ENCODE results near the gene G3BP2.

GRCh38 chr4:75327557-75327983 lies 186.6 kb downstream of the RCHY1 start:
- CAGE, long polyA plus RNA, result no peak
- RRBS, result no CpG with 5 or more reads among the region's 1 CpG

DNA sequence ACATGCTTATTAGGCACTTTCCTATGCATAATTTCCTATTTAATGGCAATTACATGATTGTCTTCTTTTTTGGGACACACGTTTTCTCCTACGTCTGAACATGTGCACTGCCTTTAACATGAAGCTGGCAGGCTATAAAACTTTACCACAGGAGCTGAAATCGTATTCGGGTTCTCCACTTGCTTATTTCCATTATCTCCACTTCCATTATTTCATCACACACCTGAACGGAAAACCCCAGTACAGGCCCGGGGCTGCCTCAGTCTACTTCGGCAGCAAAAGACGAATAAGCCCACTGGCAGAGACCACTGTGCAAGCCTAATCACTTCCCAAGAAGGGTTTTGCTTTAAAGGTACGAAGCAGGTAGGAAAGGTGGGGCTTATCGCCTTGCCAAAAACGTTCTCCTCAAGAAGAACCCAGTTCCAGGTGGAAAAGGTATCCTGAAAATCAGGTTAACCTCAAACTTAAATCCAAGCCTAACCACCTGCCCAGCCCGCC lies 507 bp downstream of the RCHY1 start:
- CAGE, long polyA plus RNA, result no peak
- RRBS, result no CpG with 5 or more reads among the region's 12 CpGs

- CAGE, long polyA plus RNA, result no peak
- RRBS, result no CpG with 5 or more reads among the region's 7 CpGs
Measured at GRCh38 chr4:75639022-75639661, 8.8 kb upstream of the CDKL2 start.

DNA sequence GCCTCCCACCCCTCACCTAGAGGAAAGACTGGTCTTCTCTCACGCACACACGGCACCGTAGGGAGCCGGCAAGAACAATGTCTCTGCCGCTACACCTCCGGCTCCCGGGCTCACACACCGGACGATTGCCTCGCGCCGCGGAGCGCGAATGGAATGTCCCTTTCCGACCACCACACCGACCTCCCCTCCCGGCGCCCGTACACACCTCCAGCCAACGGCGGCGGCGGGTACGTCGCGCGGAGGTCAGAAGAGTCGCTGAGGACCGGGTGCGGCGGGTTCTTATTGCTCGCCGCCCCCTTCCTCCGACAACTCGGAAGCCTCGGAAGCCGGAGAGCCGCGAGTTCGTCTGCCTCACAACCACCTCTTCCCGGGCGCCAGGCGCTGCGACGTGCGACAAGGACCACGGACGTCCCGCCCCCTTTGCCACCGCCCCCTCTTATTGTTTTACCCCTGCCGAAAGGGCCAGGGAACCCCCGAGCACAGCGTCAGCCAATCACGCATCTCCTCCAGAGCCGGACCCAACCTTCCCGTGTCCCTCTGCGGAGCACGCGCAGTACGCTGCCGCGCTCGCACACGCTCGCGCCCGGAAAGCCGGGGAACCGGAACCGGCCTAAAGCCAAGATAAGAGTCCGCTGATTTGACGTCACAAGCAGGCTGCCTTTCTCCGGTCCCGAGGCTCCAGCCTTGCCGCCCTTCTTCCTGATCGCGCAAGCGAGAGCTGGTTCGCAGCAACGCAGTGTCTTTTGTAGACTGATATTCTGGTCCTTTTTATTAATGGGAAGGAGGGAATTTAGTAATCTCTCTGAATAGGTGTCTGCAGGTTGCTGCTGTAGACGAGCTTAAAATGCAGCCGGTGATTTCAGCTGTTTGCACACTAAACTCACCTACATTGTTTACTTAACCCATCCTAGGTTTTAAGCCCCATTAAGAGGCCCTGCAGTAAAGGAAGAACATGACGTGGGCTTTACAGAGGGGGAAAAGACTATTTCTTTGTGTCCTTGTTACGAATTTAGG lies at the start of gene G3BP2:
Gene G3BP2, minus strand, starts transcription at position 409 of the 1,014 bp plus-strand sequence.
- CAGE, long polyA plus RNA, result no peak
- RRBS, result under 1% methylated on average over 42 of the region's 85 CpGs

GRCh38 chr4:75686255-75686690 lies 13.1 kb upstream of the G3BP2 start:
- CAGE, long polyA plus RNA, result no peak
- RRBS, result no CpG with 5 or more reads among the region's 3 CpGs

DNA sequence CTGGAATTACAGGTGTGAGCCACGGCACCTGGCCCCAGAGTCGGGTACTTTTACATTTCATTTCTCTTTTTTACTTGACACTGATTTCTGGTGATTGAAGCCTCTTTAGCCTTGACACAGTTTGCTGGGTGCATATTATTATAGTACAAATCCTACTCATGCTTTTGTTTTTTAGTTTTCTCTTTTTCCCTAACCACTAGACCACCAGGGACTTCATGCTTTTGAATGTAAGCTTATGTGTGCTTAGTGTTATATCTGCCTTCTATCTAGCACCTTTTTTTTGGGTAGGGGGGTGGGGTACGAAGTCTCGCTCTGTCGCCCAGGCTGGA lies 4.6 kb downstream of the USO1 start:
- CAGE, long polyA plus RNA, result no peak
- RRBS, result no CpG with 5 or more reads among the region's 5 CpGs

- CAGE, long polyA plus RNA, result no peak
- RRBS, result 75% methylated on average over 7 of the region's 24 CpGs
Measured at GRCh38 chr4:75886256-75886763, 15.9 kb downstream of the PPEF2 start.

DNA sequence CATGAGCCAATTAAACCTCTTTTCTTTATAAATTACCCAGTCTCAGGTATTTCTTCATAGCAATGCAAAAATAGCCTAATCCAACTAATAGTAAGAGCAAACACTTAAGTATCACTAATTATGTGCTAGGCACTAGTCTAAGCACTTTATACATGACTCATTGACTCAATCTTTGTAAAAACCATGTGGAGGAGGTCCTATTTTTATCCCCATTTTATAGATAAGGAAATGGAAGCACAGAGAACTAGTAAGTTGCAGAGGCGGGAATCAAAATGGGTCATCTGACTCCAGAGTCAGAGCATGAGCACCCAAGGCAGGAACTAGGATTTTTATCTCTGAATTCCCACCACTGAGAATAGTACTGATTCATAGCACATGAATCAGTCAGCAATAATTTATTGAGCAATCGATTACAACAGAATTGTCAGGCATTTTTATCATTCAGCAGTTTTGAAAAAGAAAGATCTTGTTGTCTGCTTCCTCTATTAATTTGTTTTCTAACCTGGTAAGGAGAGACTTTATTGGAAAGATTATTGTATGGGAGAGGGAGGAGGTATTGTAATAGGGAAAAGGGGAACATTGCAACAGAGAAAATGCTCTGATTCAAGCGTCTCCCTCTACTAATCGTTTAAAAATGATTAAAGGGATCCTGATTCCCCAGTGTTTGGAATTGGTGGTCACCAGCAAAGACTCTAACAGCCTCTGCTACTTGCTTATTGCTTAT lies 19.2 kb downstream of the SCARB2 start:
- CAGE, long polyA plus RNA, result no peak
- RRBS, result no CpG with 5 or more reads among the region's 4 CpGs

- CAGE, long polyA plus RNA, result no peak
- RRBS, result no CpG with 5 or more reads among the region's 4 CpGs
Measured at GRCh38 chr4:76203439-76204141, 10.0 kb downstream of the SCARB2 start.

GRCh38 chr4:76238185-76238564 lies 13.3 kb upstream of the FAM47E start:
- CAGE, long polyA plus RNA, result no peak
- RRBS, result no CpG with 5 or more reads among the region's 4 CpGs

GRCh38 chr4:76536062-76536609 lies 101.1 kb downstream of the SHROOM3 start:
- CAGE, long polyA plus RNA, result no peak
- RRBS, result no CpG with 5 or more reads among the region's 2 CpGs

GRCh38 chr4:76590694-76591408 lies 155.8 kb downstream of the SHROOM3 start:
- CAGE, long polyA plus RNA, result no peak
- RRBS, result no CpG with 5 or more reads among the region's 8 CpGs

DNA sequence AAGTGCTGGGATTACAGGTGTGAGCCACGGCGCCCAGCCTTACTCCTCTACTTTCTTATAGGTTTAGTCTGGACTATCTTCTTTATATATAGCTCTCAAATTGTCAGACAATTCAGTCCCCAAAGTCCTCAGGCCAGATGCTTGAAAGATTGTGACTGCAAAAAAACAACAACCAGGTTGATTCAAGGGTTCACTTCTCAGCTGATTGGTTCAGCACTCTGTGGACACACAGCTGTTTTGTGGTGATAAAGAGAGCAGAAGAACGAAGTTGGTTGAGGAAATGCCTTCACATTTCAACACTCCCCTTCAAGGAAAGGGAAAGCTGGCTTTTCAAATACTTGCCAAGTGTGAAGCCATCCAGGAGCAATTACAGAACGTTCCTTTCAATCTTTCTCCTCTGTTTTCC lies 166.7 kb downstream of the SHROOM3 start:
- CAGE, long polyA plus RNA, result no peak
- RRBS, result no CpG with 5 or more reads among the region's 4 CpGs

- CAGE, long polyA plus RNA, result no peak
Measured at GRCh38 chr4:76665084-76665726, 230.2 kb downstream of the SHROOM3 start.

- CAGE, long polyA plus RNA, result no peak
- RRBS, result no CpG with 5 or more reads among the region's 5 CpGs
Measured at GRCh38 chr4:76892551-76893208, 5.3 kb downstream of the SOWAHB start.

- CAGE, long polyA plus RNA, result no peak
- RRBS, result no CpG with 5 or more reads among the region's 11 CpGs
Measured at GRCh38 chr4:76946985-76947869, 2.3 kb upstream of the SEPTIN11 start.

GRCh38 chr4:77002794-77003162 lies 53.2 kb downstream of the SEPTIN11 start:
- CAGE, long polyA plus RNA, result no peak
- RRBS, result no CpG with 5 or more reads among the region's 5 CpGs

GRCh38 chr4:77007238-77007829 lies 57.8 kb downstream of the SEPTIN11 start:
- CAGE, long polyA plus RNA, result no peak
- RRBS, result no CpG with 5 or more reads among the region's 2 CpGs

GRCh38 chr4:77020220-77020796 lies 55.5 kb downstream of the CCNI start:
- CAGE, long polyA plus RNA, result no peak
- RRBS, result no CpG with 5 or more reads among the region's 12 CpGs

GRCh38 chr4:77034367-77035212 lies 41.2 kb downstream of the CCNI start:
- CAGE, long polyA plus RNA, result no peak
- RRBS, result no CpG with 5 or more reads among the region's 12 CpGs

All from mammary epithelial cell (primary cell).